Epithelial cell of prostate (primary cell): ENCODE data around the genes DCBLD2 and NIT2.

GRCh38 chr3:98551522-98552352 lies 20.0 kb downstream of the GPR15 start:
- RRBS = no CpG with 5 or more reads among the region's 6 CpGs

GRCh38 chr3:98553100-98553660 lies 21.4 kb downstream of the GPR15 start:
- RRBS = no CpG with 5 or more reads among the region's 5 CpGs

GRCh38 chr3:98754453-98754816 lies 8.7 kb upstream of the ST3GAL6 start:
- RRBS = no CpG with 5 or more reads among the region's 3 CpGs

- RRBS = no CpG with 5 or more reads among the region's 4 CpGs
These were observed 1.4 kb downstream of the ST3GAL6 start for GRCh38 chr3:98764571-98764929.

GRCh38 chr3:98784140-98784657 lies 21.1 kb downstream of the ST3GAL6 start:
- RRBS = no CpG with 5 or more reads among the region's 5 CpGs

DNA sequence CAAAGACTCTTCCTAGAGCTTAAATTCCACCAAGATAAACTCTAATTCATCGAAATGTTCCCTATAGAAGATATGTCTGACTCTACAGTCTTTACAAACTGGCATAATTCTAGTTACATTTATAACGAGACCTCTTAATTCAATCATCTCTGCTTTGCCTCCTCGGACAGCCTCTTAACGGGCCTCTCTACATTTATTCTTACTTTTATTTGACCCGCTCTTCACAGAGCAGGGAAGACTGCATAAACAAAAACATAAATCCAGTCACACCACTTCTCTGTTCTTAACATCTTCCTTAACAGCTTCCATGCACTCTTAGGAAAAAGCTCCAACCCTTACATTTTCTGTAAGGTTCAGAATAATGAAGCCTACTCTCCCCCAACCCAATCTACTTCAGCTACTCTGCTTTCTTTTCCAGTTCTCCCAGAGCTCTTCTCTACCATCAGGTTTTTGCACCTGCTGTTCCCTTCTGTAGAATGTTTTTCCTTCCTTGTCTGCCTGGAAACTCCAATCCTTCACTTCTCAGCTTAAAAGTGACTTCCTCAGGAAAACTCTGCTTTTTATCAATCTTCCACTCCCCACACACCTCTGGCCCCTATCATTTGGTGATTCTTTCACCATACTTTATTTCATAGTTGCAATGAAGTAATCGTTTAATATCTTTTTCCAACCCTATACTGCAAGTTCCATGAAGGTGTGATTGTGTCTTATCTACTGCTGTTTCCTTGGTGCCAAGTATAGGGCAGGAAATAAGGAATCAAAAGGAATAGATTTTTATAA lies 55.9 kb downstream of the DCBLD2 start:
- RRBS = no CpG with 5 or more reads among the region's 6 CpGs

GRCh38 chr3:98900625-98901819 lies at the start of gene DCBLD2:
TSS of gene DCBLD2 (minus strand) at chr3:98901695.
- RRBS = under 1% methylated on average over 28 of the region's 104 CpGs

DNA sequence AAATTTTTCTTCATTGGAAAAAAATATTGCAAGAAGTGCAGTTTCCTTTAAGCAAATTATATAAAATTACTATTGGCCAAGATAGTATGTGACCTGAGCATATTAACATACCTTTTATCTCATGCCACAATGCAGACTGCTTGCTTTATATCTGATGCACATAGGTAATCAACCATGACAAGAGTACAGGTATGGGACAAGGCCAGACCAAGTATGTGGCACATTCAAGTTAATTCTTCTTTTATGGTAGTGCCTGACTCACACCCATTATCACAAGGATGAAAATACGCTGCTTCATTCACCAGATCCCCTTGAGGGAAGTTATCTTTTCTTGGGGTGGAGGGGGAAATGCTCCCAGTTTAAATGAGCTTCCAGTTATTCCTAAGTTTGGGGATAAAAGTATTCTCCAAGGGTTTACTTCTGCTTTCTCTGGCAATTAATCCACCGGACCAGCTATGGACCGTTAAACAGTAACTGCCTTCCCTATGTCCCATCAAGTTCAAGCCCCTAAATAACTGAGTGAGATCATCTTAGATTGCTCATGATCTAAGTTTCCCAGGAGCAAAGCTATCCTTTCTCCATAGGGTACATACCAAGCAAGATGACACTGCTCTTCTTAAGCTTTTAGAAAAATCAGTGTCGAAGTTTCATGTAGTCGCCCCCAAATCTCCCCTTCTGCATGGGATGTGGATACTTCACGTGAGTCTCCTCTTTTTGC lies 1.9 kb downstream of the COL8A1 start:
- RRBS = no CpG with 5 or more reads among the region's 6 CpGs

DNA sequence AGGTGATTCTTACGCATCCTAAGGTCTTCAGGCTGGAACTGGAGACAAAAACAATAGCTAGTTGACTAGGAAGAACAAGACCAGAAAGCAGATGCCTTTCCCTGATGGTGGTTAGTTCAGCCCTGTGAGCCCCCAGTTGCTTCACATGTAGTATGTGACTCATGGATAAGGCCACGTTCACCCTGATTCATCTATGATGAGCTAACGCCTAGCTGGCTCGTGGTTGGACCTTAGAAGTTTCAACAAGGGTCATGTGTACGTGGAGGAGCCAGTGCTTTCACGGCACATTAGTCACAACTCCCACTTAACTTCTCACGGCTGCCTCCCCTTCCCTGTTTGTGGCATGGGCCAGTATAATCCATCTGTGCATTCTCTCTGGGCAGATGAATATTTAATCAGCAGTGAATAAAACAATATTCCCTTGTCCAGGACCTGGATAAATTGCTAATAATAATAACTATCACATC lies 20.7 kb downstream of the COL8A1 start:
- RRBS = no CpG with 5 or more reads among the region's 7 CpGs

DNA sequence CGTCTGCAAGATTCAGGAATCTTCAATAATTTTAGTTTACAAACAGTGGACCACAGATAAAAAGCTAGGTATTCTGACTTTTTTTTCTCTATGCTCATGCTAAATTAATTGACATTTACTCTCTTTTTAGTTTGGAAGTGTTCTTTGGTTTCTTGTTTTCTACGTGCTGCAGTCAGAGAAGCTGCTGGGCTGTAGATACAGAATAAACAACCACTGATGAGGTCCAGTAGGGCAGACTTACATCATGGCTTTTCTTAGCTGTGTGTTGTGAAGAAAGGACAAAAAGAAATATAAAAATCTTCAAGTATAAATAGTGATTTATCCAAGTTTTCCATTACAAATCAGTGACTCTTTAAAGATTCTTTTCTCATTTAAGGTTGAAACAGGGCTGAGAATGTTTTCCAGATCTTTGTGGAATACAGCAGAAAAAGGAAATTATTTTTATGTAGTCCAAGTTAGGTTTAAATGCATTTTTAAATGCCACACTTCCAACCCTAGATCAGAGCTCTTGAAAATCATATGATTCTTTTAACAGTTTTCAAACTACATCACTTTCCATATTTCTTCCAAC lies 122.2 kb downstream of the CMSS1 start:
- RRBS = no CpG with 5 or more reads among the region's 2 CpGs

GRCh38 chr3:100021184-100021707 lies 93.1 kb downstream of the FILIP1L start:
- RRBS = no CpG with 5 or more reads among the region's 2 CpGs

DNA sequence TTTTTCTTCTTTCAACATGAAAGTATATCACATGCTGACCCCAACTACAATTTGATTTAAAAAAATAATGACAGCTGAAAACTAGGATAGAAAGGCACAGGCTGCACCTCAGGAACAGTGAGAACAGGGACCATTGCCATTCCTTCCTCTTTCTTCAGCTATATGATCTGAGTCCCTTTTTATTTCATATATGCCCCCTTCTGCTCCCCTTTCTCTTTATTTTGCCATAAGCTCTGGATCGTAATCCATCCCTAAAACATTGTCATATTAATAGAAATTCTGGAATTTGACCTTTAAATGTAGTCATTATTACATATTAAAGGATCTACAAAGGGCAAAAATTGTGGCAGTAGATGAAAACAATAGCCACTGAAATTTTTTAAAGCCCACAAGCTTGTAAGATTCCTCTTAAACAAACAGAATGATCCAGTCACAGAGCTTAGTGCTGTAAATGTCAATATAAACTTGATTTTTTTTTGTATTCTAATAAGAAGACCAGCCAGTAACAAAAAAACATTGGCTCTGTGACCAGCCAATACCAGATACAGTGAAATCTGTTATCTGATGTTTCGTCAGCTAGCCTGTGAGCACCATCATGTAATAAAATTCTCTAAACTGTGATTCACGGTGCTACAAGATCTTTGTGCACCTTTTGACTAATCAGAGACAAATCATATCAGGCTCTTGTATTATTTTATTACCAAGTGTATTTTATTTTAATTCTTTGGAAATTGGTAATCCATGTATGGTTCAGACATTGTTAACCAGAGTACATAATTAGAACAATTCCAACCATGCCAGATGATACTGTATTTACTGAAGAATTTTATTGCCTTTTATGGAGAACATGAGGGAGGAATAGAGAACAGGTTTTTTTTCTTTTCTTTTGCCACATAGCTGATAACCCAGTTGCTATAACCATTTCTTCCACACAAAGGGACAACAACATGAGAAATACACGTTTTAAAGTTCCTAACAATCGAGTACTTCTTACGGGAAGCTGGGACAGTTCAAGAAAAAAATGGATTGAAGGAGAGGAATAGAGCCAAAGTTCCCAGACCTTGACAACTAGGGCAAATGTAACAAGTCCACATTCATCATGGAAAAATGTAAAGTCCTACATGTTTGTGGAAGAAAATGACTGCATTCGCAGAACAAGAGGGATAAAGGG lies 72.1 kb downstream of the FILIP1L start:
- RRBS = no CpG with 5 or more reads among the region's 7 CpGs

- RRBS = no CpG with 5 or more reads among the region's 5 CpGs
These were observed 45.5 kb downstream of the FILIP1L start for GRCh38 chr3:100068787-100069221.

GRCh38 chr3:100163976-100164349 lies 49.7 kb upstream of the FILIP1L start:
- RRBS = no CpG with 5 or more reads among the region's 1 CpG

DNA sequence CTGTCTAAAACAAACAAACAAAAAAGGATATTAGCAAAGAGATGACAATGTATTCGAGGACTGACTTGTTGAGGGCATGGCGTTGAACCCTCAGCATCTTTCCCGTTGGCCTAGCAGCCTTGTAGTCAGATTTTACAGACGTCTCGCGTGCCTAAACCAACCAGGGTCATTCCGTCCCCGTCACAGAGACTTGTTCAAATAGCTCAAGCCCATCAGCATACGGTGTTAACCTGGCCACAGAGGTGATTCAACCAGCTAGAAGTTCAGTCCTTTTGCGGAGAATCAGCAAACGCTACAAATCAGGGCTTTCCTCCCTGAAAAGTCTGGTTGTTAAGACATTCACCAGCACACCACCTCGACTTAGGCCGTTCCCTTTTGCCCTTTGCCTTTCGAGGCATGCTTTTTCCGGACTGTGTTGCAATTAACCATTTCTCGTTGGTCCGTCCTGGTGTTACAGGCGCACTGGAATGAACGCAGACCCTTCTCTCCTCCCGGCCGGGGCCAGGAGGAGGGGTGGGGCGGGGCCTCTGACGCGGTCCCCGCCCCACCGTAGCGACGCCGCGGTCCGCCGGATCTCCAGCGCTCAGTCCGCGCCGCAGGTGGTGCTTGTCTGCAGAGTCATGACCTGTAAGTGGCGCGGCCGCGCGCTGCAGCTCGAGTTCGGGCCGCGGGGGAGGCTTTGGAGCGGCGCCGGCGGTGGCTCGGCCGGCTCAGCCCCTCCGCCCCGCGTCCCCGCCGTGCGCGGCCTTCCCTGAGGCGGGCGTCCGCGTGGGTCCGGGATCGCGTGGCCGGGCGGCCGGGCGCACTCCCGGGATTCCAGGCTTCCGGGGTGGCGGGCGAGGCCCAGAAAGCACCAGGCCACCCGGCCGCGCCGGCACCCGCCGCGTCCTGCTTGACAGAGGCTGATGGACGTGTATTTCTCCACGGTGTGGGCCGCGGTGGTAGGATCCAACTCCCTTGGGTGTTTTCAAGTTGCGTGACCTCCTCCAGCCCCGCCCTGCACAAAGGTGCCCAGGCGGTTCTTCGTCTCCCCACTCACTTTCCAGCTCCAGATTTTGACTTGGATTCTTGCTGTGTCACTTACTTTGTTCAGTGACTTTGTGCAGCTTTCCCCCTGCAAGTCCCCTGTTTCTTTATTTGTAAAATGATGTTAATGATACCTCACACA lies at the start of gene NIT2:
Gene NIT2, plus strand, starts transcription at position 586 of the 1,168 bp plus-strand sequence.
- RRBS = 2% methylated on average over 32 of the region's 88 CpGs

GRCh38 chr3:100364677-100365697 lies 30.4 kb downstream of the NIT2 start:
- RRBS = no CpG with 5 or more reads among the region's 7 CpGs

DNA sequence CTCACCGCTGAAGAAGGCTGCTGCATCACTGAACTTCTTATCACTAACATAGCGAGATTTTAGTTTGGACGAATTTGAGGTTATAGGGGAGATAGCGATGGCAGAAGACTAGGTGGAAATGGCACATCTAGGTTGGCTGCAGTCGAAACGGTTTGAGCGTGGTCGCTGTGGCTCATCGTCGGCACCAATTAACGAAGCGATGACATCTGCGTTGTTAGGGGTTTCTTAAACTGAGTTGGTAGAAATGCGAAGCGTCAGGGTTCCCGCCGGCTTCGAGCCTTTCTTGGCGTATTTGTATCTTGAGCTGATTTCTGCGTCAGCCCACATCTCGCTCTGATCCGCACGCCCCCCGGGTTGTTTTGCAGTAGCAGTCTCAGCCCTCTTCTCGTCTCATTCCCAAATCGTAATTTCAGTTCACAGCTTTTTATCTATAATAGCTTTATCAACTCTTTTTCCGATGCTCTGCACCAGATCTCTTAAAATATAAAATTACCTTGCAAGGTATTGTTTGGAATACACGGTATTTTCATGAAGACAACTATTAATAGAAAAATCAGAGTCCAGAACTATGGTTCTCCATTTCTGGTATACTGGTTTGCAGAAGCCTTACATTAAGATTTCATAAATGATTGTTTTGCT lies 442 bp downstream of the LNP1 start:
- RRBS = 2% methylated on average over 7 of the region's 28 CpGs

DNA sequence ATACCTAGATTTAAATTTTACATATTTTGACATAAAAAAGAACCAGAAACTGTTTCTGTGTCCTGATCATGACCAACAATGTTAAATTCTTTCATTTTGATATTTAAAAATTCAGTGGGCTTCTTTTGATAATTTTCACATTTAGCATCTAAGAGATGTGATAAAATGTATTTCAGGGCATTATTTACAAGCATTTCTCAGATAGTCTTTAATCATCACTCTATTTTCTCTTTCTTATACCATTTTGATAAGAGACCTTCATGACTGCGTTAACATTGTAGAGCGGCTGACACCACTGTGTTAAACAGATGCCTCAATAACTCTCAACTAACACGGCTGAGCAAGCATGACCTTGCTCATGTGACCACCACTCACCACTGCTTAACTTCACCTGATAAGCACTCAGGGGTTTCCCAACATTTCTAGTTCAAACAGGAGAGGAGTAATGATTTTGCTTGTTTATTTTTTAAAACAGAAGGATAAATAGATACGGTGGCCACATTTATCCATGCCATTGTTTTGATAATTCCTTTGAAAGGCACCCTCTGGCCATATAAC lies 37.8 kb upstream of the TMEM45A start:
- RRBS = no CpG with 5 or more reads among the region's 4 CpGs

- RRBS = no CpG with 5 or more reads among the region's 4 CpGs
These were observed 26.6 kb downstream of the TMEM45A start for GRCh38 chr3:100519099-100519393.